Neural progenitor cell (in vitro differentiated cells): ENCODE results near the genes ITGAL and ZNF688.

DNA sequence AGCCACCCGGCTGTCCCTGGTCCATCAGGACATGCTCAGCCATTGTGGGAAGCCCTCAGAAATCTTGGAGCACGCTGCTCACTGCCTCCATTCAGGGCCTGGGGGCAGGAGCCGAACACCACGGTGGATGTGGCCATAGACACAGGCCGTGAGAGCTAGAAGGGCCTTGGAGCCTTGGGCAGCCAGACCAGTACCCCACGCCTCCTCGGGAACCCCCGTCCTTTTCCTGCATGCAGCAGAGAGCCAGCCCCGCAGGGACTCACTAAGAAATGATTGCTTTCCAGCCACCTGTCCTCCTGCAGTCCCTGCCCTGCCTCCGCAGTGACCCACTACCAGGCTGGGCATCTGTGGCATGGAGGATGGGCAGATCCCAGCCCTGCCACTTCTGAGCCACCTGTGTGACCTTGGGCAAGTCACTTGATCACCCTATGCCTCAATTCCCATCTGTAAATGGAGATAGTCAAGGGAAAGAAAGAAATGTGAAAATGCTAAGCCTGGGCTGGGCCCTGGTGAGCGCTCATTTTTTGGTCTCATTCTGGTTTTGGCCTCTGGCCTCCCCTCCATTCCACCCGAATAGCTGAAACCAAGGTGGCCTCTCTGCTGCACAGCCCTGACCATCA lies 3.2 kb downstream of the DOC2A start:
- RAMPAGE, long total RNA, result no peak

GRCh38 chr16:30060813-30061694 lies 4.5 kb upstream of the ALDOA start:
- RAMPAGE, long total RNA, result no peak

DNA sequence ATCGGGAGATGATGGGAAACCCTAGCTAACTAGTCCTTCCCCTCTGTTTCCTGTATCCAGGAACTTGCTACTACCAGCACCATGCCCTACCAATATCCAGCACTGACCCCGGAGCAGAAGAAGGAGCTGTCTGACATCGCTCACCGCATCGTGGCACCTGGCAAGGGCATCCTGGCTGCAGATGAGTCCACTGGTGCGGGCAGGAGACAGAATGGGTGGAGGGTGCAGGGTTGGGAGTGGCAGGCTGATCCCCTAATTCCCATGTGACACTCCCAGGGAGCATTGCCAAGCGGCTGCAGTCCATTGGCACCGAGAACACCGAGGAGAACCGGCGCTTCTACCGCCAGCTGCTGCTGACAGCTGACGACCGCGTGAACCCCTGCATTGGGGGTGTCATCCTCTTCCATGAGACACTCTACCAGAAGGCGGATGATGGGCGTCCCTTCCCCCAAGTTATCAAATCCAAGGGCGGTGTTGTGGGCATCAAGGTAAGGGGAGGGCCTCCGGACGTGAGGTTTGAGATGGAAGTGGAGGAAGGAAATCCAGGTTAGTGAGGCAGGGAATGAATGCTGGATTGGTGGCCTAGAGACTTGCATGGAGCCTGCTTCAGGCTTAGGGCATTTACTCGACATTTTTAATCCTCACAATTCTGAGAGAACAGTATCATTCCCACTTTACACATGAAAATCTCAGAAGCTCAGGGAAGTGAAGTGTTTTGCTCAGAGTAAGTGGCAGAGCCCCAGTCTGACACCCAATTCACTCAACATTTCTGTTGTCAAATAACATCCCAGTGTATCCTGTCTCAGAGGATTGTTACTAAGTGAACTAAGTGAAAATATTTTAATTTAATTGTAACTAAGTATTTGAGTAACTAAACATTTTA lies 1.9 kb downstream of the ALDOA start:
- RAMPAGE, long total RNA, result no peak

DNA sequence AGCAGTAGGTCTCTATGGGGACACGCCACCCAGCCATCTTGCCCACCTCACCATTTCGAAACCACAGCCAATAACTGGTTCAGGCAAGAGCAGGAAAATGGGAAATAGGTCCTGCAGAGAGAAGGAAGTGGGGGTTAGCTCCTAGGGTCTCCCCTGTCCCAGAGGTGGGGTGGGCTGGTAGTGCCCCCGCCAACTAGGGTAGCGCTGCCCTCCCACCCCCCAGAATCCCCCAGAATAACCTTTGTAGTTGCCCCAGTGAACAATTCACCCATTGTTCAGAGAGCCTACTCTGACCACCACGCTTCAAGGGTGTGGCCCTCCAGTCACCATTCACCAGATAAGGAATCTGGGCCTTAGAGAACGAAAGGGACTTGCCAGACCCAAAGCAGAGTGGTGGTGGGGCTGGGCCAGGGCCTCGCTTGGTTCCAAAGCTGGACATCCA lies 5.0 kb downstream of the GDPD3 start:
- RAMPAGE, long total RNA, result no peak

DNA sequence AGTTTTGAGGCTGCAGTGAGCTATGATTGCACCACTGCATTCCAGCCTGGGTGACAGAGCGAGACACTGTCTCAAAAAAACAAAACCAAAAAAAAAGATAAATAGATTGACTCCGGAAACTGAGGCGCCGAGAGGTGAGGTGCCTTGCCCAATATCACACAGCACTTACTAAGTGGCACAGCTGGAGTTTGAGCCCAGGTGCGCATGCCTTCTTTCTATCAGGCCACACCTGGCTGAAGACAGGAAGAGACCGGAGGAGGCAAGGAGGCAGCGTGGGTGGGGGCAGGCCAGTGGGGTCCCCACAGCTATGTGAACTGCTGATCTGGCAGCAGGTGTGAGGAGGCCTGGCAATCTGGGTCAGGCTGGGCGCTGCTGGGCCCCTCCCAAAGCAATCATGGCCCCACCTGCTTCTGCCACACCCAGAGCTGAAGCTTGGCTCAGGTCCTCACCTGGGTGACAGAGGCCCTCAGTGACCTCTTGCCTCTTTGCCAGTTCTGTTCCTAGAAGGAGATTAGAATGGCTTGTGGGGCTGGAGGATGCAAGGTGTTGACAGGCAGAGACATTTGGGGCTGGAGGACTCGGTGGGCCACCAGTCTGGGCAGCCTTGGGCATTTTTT lies 1.9 kb upstream of the GDPD3 start:
- RAMPAGE, long total RNA, result no peak

DNA sequence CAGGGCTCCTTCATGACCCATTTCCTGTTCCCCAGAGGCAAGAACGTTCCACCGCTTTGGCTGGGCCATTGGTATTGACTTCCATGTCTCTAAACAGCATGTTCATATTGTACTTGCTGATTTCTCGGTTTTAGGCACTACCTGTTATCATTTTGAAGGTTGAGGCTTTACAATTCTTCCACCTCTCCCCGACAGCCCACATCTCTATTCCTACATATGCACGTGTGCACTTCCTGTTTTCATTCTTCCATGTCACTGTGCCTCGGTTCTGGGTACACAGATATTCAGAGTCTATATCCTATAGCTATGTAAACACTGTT lies 16.7 kb upstream of the MAPK3 start:
- RAMPAGE, long total RNA, result no peak

DNA sequence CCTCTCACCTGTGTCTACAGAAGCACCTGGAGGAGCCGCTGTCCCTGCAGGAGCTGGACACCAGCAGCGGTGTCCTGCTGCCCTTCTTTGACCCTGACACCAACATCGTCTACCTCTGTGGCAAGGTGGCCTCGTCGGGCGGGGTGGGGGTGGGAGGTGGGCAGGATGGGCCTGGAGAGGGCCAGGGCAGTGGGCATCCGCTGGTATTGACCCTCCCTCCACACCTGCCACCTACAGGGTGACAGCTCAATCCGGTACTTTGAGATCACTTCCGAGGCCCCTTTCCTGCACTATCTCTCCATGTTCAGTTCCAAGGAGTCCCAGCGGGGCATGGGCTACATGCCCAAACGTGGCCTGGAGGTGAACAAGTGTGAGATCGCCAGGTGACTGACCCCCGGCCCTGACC lies 4.3 kb downstream of the CORO1A start:
- RAMPAGE, long total RNA, result no peak

DNA sequence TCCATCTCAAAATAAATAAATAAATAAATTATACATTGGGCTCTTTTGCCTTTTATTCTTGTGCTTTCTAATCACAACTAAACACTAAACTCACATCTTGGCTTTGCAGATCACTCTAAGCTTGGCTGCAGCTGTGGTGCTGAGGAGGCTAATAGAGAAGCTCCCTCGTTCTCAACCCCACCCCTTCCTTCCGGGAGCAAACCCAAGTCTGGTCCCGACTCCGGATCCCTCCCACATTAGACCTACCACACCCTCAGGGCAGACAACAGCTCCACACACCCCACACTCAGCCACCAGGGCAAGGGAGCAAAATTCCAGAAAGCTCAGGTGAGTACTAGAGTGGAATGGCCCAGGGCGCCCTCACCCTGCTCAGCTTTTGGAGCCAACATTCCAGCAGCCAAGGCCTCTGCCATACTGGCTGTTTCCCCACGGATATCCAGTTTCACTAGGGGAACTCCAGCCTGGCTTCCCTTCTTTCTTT lies 9.9 kb downstream of the SULT1A3 start:
- RAMPAGE, long total RNA, result no peak

GRCh38 chr16:30350503-30351810 lies 4.2 kb downstream of the CD2BP2 start:
- RAMPAGE, long total RNA, result no peak

GRCh38 chr16:30470959-30471537 lies 1.5 kb upstream of the ITGAL start:
- RAMPAGE, long total RNA, result no peak

- RAMPAGE, long total RNA, result no peak
These were observed at the start of gene ITGAL for GRCh38 chr16:30472457-30473048. Gene ITGAL (plus strand): TSS chr16:30472742.

DNA sequence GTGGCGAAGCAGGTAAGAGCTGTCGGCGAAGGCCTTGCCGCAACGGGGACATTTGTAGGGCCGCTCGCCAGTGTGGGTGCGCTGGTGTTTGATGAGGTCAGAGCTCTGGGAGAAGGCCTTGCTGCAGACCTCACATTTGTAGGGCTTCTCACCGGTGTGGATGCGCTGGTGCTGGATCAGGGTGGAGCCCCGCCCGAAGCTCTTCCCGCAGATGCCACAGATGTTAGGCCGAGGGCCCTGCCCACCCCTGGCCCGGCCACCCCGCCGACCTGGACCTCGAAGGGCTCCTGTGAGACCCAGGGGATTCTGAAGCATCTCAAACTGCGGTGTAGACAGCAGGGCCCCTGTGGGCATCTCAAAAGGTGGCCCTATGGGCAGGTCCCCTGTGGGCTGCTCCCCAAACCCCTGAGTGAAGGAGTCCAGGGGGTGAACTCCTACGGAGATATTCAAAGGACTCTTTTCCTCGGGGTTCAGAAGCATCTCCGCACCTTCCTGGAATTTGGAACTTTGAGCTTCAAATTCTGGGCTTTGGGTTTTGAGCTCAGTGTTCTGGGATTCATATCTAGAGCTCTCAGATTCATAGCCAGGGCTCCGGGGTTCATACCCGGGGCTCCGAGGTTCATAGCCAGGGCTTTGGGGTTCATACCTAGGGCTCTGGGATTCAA lies 1.1 kb downstream of the ZNF768 start:
- RAMPAGE, long total RNA, result no peak

DNA sequence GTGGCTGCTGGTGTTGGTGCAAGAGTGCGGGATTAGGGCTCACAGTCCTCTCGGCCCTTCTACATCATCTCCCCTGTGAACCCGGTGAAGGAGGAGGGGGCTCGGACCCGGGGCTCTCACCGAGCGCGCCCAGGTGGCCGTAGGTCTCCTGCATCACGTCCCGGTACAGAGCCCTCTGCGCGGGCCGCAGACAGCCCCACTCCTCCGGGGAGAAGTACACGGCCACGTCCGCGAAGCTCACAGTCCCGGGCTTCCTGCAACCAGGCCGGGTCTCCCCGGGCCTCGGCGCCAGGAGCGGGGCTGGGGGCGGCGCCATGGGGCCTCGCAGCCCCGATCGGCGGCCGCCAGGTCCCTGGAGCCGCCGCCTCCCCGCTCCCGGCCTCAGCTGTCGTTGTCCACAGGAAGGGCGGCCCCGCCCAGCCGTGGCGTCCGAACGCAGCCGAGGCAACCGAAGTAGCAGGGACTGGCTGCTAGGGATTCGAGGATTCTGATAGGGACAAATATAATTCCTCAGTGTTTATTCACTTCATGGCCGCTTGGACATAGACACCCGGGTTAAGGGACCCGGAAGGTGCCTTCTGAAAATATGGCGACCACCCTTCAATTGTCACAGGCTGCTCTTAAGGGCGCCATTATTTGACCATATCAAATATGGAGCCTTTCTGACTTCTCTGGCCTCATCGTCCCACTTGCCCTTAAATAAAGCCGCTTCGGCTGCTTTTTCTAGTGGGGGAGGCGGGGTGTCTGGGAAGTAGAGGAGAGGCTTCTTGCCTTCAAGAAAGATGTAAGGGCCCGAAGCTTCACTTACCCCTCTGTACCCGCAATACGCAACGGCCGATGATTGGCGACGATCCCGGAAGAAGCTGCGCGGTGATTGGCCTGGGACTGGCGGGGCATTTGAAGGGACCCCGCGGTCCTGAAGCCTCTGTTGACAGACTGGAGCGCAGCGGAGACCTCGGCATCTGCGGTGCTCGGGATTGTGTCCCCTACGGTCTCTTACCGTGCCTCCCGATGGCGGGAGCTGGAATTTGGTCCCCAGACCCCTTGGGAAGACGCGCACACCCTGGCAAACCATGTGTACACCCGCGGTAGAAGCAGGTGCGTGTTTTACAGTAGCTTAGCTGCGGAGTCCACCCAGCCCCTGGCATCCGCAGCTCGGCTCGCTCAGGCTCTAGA lies at the start of gene ZNF688:
TSS of gene ZNF688 (minus strand) at position 401 of the 1,176 bp plus-strand sequence.
- RAMPAGE, long total RNA, result no peak

GRCh38 chr16:30650074-30650633 lies 606 bp upstream of the PRR14 start:
- RAMPAGE, long total RNA, result no peak

DNA sequence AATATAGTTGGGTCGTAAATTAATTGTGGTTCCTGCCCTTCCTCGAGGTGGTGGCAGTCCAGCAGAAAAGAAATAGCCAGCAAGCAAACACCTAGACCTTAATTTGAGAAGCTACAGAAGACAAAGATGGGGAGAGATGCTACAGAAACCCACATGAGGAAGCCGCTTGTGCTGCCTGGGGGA lies 2.3 kb downstream of the FBRS start:
- RAMPAGE, long total RNA, result no peak

GRCh38 chr16:30666902-30667430 lies 8.7 kb downstream of the FBRS start:
- RAMPAGE, long total RNA, result no peak

- RAMPAGE, long total RNA, result no peak
These were observed 11.8 kb downstream of the SRCAP start for GRCh38 chr16:30710670-30711177.

DNA sequence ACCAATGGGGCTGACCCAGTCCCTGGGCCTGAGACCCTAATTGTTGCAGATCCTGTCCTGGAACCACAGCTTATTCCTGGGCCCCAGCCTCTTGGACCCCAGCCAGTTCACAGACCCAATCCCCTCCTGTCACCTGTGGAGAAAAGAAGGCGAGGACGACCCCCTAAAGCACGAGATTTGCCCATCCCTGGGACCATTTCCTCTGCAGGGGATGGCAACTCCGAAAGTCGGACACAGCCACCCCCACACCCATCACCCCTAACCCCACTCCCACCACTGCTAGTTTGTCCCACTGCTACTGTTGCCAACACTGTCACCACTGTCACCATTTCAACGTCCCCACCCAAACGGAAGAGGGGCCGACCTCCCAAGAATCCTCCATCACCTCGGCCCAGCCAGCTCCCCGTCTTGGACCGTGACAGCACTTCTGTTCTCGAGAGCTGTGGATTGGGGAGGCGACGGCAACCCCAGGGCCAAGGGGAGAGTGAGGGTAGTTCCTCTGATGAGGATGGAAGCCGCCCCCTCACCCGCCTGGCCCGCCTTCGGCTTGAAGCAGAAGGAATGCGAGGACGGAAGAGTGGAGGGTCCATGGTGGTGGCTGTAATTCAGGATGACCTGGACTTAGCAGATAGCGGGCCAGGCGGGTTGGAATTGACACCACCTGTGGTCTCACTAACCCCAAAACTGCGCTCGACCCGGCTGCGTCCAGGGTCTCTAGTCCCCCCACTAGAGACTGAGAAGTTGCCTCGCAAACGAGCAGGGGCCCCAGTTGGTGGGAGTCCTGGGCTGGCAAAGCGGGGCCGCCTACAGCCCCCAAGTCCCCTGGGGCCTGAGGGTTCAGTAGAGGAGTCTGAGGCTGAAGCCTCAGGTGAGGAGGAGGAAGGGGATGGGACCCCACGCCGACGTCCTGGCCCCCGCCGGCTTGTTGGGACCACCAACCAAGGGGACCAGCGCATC lies 1.5 kb upstream of the TMEM265 start:
- RAMPAGE, long total RNA, result no peak

- RAMPAGE, long total RNA, result no peak
These were observed 18.3 kb upstream of the ZNF629 start for GRCh38 chr16:30805004-30805996.

DNA sequence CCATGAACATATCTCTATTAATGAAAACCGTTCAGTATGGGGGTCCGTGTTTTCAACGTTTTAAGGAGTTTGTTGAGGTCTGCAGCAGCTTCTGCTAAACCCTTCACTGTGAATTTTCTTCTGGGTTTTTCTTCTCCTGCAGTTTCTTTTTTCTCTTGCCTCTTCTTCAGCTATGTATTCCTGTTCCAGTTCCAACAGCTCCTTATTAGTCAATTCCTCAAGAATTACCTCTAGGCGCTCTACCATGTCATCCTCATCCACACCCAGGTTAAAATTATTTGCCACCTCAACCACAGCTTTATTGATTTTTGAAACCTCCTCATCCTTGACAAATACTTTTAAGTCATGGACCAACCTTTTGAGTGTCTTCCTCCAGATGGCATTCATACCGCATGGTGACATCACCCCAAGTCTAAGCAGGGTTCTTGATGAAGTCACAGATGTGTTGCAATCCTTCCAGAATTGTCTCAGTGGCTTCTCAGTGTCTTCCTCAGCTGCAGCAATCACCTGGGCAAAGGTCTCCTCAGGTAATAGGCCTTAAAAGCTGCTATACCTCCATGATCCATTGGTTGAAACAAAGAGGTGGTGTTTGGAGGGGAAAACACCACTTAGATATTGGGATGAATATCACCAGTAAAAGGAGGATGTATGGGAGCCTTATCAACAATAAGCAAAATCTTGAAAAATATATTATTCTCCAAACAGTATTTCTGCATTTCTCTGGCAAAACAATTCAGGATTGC lies 40.1 kb downstream of the BCL7C start:
- RAMPAGE, long total RNA, result no peak